Frontal cortex (tissue), 2 donors: ENCODE measurements around a stretch of chr13.

- RAMPAGE, long total RNA = no peak
Measured at GRCh38 chr13:97211900-97212569, 10.1 kb upstream of the MBNL2 start.

- RAMPAGE, long total RNA = no peak
Measured at GRCh38 chr13:97230240-97230768, 8.2 kb downstream of the MBNL2 start.

DNA sequence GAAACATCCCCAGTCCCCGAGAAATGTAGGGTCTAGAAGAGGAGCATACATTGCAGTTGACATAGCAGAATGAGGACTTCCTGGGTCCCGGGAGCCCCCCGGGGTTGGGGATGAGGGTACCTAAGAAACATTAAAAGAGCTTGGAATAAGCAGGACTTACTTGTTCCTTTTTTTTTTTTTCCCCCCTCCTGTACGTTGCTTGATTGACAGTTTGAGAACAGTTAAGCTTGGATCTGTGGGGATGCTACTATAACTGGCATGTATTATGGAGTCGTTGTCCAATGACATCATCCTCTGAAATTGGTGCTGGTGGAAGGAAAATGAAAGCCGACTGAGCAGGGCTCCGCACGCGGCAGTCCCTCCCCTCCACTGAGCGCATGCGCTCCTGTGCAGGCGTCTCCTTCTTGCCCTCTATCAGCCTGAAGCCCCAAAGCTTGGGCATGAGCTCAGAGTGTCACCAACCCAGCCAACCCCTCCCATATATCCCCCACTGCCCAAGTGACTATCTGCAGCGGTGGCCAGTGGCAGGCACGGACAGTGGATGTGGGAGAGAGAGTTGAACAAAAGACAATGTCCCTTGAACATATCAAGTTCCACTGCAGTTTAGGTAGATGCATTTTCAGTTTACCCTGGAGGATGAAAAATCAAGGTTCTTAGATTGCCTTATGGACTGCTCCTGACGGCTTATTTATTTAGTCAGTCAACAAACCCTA is 20.6 kb downstream of the MBNL2 start:
- RAMPAGE, long total RNA = no peak

GRCh38 chr13:97276794-97277407 is 54.8 kb downstream of the MBNL2 start:
- RAMPAGE, long total RNA = no peak

DNA sequence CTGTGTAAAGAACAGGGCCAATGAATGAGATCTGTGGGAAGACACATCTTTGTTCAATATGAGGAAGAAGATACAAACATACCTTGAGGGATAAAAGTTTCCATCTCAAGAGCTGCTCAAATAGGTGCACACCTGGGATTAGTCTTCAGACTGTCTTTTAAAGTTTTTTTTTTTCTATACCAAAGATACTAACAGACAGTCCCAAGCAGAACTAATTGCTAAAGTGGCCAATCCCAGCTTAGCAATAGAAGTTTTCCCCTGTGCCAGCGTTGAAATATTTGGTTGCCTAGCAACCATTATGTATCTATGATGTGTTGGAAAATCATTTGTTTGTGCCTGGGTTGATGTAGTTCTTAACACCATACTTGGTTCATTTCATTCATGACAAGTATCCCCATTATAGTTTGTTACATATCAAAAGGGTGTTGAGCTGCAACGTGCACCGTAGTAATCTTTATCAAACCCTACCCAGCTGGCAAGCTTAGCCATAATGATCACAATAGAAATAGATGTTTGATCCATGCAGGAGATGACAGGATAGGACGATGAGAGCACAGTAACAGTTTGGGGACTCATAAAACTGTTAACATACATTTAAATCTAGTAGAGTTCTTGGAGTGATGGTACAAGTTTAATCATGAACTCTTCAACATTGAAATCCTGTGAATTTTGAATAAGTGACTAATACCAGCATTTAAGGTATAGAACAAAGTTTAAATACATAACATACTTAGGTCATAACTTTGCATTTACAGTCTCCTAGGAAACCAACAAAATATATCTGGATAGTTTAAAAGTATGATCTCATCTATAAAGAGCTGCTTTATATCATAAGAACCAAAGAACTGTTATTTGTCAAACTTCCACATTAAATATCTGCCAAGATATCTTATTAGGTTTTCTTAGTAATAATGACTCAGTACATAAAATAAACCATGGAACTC is 73.3 kb downstream of the MBNL2 start:
- RAMPAGE, long total RNA = no peak

DNA sequence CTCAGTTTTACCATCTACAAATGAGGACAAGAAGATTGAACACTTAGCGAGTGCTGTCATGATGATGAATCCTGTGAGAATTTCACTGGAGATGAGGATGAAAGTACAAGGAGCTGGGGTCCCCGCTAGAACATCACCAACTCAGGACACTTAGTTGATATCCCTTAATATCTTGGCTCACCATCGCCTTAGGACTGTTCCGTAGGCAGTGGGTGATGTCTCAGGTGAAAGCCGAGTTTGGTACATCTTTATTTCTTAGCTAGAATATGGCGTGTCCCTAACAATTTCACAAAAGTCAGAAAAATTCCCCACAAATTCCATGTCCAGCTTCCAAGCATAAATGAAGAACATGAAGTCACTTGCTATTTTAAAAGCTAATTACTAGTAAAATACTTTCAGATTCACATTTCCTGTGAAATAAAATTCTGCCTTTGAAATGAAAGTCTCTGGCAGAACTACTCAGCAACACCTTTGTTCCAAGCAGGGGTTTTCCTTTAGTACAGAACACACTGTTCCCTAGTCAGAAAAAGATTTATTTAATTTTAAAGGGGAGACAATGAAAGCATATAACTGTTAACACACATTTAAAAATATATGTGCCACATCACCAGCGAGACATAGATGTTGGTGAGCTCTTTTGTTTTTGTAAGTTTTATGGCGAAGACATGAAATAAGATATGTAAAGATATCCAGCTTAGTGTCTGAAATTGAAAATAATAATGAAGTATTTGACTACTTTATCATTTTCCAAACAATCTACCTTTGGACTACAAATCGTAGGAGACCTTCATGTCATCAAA is 26.5 kb upstream of the RAP2A start:
- RAMPAGE, long total RNA = no peak

DNA sequence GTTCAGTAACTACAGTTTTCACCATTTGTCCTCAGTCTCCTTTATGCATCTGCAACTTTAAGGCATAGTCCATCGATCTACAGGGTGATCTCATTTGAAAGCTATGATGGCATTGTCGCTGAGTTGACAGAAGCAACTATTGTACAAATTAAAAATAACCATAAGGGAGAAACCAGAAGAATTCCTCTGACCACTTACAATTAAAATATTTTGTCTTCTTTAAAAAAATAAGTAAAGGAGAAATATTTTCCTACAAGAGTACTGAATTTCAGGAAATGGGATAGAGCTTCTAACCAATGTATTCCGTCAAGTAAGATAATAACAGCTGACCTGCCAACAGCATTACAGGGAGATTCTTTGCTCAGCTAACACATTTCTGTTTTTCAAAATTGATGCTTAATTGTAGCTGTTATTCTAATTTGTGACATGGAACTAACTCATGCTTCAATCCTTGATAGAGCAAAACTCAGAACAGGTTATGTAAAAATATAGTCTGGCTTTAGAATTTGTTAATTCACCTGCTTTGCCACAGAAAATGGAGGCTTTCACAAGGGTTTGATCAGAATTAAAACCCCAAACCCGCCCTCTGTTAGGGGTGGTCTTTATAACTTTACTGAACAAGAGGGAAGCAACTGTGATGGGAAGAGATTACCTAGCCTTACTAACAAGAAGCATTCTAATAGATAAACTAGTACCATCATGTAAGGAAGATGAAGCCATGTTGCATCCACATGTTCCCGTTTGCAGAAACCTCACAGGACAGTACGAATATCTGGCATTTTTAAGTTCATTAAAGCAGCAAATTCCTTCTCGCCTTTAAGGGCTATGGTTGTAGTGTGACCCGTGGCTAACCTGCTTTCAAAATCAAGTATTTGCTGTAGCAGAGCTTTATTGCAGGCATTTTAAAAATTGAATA is 30.9 kb downstream of the RAP2A start:
- RAMPAGE, long total RNA = no peak

- RAMPAGE, long total RNA = no peak
Measured at GRCh38 chr13:98171957-98172716, 4.9 kb downstream of the RNF113B start.

DNA sequence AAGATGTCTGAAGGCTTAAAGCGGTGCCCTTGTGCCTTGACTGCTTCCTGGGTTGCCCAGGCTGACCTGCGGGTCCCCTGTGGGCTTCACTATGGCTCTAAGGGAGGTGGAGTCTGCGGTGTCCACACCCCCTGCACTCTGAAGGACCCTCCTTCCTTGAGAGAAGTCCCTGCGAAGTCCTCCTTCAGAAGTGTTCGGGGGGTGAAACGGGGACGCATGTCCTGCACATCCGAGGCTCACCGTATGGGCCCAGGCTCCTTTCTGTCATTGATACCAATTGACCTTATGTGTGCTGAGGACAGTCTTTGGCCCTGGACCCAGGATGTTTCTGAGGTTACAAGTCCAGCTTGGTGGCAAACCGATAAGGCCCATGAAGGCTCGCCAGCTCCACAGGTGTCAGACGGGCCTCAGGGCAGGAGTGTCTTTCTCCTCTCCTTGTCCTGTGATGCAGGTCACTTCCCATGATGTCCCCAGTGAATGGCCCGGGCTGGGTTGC is 11.6 kb upstream of the RNF113B start:
- RAMPAGE, long total RNA = no peak

GRCh38 chr13:98202032-98202596 is 25.0 kb upstream of the RNF113B start:
- RAMPAGE, long total RNA = no peak

DNA sequence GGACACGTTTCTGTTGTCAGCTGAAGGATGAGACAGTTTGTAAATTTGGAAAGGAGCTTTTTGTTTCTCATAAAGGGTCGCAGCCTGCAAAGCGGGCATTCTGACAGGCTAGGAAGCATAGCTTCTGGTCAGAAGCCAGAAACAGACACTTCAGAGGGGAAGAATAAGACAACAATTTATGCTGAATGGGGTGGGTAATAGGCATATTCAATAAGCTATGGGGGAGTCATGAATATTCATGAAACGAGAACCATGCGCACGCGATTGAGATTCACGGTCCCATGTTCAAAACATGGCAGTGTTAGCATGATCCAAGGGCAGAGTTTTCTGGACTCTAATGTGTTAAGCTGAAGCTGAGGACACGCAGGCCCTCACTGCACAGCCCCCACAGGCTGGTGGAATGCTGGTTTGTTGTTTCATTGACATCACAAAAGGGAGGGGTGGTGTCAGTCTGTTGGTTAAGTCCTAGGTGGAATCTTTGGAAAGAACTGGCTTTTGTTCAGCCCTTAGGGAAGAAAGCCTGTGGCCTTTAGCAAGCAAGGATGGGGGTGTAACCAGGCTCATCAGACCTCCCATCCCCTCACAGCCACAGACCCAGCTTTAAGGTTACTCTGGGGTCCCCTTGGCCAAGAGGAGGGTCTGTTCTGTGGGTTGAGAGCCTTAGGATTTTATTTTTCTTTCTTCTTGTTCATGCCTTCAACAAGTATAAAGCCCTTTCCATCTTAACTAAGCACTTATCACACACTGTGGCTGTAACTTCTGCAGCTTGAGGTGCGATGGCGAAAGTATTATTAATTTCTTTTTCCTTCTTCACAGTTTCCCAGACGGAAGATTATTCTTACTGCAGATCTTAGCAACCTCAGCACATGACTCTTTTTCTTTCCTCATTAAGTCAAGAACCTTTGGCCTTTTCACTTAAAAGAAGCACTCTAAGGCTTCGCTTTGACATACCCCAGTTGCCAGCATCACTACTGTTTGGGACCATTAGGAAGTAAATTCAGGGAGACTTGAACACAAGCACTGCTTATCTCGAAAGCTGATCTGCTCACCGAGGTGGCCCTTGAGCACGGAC is 151.0 kb upstream of the RNF113B start:
- RAMPAGE, long total RNA = no peak

- RAMPAGE, long total RNA = no peak
Measured at GRCh38 chr13:98390518-98391076, 186.3 kb downstream of the STK24 start.

- RAMPAGE, long total RNA = no peak
Measured at GRCh38 chr13:98518959-98519604, 57.8 kb downstream of the STK24 start.

DNA sequence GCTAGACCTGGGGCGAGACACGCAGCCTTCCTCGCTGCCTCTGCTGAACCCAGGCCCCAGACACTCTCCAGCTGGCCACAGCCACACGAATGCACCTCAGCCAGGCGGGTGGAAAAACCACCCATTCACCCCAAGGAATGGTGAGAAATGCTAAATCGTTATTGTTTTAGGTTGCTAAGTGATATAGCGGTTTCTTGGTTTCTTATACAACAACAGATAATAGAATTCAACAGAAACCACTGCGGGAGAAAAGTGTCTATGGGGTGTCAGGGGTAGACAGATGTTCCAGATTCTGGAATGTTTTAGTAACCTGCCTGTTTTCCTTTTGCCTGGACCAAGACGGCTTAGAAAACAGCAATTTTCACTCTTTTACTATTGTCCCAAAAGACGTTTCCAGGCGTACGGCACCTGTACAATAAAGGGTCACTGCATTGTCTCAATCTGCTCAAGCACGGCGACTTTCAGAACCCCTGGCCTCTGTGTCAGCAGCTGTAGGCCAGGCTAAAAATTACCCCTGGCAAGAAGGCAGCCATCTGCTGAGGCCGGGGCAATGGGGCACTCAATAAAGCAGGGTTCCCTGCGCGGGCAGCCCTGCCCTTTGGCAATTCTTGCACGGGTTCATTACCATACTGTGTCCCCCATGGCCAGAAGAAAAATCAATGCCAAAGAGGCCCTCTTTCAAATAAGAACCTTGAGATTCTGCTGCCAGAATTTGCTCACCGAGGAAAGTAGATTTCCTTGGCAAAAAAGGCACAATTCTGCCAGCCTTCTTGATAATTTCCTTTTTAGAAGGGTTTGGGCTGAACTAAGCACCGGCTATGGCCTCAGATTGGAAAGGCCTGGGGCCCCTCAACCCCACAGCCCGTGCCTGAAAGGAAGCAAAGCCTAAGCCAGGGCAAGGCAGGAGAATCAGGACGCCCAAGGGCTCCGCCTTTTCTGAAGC is 52.2 kb downstream of the STK24 start:
- RAMPAGE, long total RNA = no peak

DNA sequence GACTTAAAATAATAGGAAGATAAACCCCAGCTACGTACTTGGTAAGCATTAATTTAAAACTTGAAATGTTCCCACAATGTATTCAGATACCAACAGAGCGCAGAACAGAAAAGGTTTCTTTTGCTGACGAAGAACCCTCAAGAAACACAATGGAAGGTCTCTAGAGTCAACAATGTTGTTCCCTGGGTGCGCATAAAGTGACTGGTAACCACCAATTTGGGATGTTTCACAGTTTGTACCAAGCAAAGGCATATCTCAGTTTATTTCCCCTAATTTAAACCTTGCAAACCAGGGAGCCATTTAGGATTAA is 6.5 kb downstream of the STK24 start:
- RAMPAGE, long total RNA = no peak

DNA sequence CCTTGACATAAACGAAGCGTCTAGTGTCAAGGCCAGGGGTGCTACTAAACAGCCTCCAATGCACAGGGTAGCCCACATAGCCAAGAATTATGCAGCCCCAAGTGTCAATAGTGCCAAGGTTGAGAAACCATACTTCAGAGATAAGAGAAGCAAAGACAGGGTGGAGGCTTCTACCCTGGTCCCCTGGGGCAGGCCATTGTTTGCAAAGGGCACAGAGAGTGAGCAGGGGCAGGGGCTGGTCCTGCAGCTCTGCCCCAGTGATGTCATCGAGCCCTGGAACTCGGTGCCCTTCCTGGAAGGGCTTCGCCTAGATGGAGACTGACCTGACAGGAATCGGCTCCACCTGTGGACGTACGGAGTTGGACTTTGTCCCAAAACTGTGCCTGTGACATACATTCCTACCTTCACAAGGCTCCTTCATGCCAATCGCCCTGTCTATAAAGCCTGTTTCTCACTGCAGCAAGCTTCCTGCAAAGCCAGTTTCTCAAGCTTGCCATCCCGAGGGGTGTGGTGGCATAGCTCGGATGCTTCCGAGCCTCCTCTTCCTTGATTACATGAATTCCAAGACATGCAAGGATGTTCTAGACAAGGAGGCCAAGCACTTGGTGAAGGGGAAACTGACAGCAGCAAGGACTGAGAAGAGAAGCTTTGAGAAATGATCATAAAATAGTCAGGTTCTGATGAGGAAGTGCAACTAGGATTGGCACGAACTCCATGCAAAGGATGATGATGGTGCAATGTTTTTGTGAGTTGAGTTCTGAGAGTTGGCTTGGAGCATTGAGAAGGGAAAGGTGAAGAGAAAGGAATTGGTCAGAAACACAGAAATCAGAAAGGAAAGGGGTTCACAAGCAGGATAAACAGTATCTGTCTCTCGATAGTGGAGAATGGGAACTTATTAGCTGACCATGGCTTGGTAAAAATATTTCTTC is 73.6 kb upstream of the STK24 start:
- RAMPAGE, long total RNA = no peak

GRCh38 chr13:98793376-98794064 is 41.0 kb upstream of the SLC15A1 start:
- RAMPAGE, long total RNA = no peak

- RAMPAGE, long total RNA = no peak
Measured at GRCh38 chr13:98794065-98794764, 41.7 kb upstream of the SLC15A1 start.

DNA sequence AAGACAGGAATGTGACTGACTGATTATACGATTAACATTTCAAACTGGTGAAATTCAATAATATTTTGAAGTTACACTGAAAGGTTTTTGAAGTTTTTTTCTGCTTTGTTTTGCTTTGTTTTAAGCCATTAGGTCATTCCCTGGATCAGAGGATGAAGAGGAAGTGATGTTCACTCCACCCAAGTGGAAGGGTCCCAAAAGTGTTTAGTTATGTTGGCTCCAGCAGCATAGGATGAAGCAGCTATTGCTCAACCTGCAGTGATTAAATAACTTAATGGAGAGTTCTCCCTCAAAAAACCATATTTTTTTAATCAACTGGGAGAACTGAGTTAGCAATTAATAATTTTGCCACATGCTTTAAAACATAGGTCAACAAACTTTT is 49.6 kb downstream of the DOCK9 start:
- RAMPAGE, long total RNA = no peak

- RAMPAGE, long total RNA = no peak
Measured at GRCh38 chr13:98946101-98946489, 31.8 kb downstream of the DOCK9 start.